Fibroblast of the aortic adventitia (primary cell): ENCODE measurements around a stretch of chr17.

- CAGE, long polyA plus RNA: no peak
Measured at GRCh38 chr17:81551339-81551904, 731 bp downstream of the FAAP100 start.

DNA sequence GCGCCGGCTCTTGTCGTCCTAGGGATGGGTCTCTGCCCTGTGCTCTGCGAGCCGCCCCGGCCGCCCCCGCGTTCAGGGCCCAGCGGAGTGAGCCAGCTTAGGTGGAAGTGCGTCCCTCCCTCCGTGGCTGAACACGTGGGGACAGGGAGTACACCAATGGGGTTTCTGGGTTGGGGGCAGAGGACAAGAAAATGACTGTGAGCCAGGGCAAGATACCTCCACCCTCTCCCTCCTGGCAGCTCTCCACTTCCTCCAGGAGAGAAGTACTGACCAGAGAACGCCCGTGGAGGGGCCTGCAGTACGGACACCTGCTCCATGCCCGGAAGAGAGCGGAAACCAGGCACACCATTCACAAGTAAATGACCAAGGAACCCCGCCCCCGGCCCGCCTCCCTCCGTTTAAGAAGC, 653 bp upstream of the FAAP100 start:
- CAGE, long polyA plus RNA: no peak

GRCh38 chr17:81567171-81567937, 15.2 kb upstream of the FAAP100 start:
- CAGE, long polyA plus RNA: no peak

DNA sequence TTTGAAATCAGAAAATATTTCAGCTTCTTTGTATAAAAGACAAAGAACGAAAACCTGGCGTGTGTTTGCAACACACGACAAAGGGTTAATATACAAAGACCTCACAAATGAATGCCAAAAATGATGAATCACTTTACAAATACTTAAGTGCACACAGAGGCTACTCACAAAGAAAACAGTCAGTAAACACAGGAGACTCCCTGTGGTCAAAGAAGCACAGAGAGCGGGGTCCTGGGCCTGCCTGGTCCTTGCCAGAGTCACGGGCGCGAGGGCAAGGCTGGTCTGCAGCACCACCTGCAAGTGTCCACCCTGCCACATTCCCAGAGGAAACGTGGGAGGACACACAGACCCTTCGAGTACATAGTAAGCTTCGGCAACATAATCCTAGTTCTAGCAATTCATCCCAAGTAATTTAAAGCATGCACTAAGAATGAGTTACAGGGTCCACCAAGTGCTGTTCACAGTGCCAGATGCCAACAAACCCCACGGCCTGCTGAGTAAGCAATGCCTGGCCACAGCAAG, 24.5 kb upstream of the FAAP100 start:
- CAGE, long polyA plus RNA: no peak

DNA sequence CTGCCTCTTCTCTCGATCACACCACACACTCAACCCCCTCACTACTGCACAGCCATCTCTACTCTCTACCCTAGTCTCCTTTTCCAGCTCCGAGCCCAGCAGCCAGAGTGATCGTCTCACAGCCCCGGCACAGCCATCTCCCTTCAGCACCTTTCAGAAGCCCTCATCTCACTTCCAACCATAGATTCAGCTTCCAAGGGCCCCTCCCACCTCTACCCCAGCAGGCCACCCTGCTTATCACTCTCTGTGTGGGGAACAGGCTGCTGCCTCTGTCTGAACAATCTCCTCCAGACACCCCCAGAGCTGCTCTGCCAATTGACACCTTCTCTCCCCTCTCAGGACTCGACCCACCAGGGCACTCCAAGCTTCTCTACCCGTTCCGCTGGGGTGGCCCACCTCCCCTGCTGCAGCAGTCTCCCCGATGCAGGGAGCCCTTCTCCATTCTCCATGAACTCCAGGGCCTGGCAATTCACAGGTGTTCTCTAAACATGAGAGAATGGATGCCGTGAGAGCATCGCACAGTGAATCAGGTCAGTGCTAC, 28.2 kb upstream of the FAAP100 start:
- CAGE, long polyA plus RNA: no peak

DNA sequence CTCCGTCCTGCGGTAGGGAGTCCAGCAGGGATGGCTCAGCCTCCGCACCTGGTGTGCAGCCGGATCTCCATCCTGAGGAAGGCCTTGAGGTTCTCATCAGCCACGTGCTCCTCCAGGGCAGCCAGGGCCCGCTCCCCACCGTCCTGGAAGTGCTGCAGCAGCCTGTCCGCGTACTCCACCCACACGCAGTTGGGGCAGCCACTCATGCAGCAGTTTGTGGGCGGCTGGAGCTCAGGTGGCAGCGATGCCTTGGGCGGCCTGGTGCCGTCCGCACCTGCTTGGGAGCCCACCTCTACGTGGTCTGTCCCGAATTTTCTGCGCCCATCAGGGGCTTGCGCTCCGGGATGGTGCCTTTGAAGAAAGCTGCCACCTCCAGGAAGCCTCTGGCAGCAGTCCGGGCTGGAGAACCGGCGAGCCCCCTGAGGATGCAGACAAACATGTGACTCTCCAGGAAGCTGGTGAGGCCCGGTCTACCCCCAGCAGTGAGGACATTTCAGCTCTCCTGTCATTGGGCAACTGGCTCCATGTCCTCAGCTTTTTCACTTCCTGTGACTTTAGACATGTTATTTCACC, 1.2 kb downstream of the OXLD1 start:
- CAGE, long polyA plus RNA: no peak

DNA sequence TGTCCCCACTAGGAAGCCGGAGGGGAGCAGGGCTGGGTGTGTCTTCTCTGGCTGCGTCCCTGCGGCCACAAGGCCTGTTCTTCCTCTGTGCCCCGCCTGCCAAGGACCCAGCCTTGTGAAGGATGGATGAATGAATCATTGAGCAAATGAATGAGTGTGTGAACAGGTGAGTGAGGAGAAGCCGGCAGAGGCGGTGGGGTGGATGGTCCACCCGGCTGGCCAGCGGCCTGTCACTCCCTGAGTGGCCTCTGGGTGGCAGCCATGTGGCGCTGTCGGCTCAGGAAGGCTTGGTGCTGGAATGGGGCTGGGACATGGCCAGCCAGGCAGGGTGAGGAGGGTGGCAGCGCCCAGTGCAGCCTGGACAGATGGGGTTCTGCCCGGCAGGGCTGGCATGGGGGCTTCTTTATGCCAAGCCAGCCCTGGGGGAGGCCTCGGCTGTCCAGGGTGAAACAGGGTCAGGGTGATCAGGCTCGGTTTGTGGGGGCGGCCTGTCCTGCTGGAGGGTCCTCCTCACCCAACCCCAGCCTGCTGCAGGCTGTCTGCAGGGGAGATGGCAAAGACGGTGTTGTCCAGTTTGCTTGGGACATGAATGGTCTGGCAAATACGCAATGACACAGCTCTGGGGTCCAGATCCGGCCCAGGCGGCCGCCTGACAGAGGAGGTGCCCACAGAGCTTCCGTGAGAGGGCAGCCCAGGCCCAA, 21.7 kb downstream of the SLC25A10 start:
- CAGE, long polyA plus RNA: no peak

- CAGE, long polyA plus RNA: no peak
Measured at GRCh38 chr17:81821642-81822206, 11.4 kb downstream of the MCRIP1 start.

GRCh38 chr17:81859034-81859419, 1.3 kb downstream of the P4HB start:
- CAGE, long polyA plus RNA: no peak

- CAGE, long polyA plus RNA: no peak
Measured at GRCh38 chr17:81880600-81881295, 9.6 kb upstream of the ARHGDIA start.

DNA sequence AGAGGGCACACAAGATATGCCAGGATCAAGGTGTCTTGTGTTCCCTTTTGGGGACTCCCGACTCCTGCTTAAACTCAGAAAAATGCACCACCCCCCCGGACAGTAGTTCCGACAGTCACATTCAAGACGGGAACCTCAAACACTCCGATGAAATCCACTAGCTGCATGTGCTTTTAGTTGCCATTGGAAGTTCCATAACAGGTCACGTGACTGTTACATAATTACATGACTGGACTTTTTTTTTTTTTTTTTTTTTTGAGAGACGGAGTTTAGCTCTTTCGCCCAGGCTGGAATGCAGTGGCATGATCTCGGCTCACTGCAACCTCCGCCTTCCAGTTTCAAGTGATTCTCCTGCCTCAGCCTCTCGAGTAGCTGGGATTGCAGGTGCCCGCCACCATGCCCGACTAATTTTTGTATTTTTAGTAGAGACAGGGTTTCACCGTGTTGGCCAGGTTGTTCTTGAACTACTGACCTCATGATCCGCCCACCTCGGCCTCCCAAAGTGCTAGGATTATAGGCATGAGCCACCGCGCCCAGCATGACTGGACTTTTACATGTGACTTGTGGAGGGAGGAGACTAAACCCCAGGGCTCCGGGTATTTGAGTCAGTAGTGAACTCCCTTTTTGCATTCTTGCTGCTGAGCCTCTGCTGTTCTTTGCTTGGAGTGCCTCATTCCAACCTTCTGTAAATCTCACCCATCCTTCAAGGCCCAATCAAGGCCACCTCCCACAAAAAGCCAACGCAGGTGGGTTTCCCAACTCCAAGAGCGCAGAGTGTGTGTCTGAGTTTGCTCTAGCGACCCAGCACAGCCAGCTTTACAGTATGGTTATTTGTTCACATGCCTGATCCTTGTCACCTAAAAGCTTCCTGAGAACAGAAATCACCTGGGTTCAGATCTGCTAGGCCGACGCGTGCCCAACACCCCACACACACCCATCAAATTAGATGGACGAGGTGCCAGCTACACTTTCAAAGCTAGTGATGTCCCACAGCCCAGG, 1.5 kb downstream of the SIRT7 start:
- CAGE, long polyA plus RNA: no peak

GRCh38 chr17:81918860-81919320, 914 bp upstream of the SIRT7 start:
- CAGE, long polyA plus RNA: no peak

DNA sequence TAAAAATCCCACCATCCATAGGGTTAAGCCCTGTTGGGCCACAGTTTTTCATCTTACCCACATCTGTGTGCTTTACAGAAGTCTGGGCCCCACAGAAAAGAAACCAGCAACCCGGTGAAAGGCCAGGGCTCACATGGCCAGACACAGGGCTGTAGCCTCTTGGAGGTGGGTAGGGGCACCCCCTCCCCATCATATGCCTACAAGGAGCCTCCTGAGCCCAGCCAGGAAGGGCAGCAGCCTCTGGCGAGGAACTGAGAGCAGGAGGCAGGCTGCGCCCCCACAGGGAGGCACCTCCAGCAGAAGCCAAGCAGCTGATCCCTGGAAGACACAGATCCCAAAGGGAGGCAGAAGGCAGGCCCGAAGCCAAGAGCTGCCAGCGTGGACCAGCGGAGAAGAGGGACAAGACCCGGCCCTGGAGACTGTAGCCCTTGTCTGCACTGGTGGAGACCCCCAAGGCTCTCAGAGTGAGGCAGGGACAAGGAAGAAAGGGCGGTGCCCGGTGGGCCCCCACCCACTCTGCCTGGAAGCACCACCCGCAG, 2.5 kb upstream of the SIRT7 start:
- CAGE, long polyA plus RNA: no peak

GRCh38 chr17:81923239-81923819, 4.2 kb downstream of the MAFG start:
- CAGE, long polyA plus RNA: no peak

GRCh38 chr17:81926191-81926689, 1.3 kb downstream of the MAFG start:
- CAGE, long polyA plus RNA: no peak

GRCh38 chr17:81926690-81927480, 650 bp downstream of the MAFG start:
- CAGE, long polyA plus RNA: no peak

GRCh38 chr17:81928666-81929118, 1.2 kb upstream of the MAFG start:
- CAGE, long polyA plus RNA: no peak

DNA sequence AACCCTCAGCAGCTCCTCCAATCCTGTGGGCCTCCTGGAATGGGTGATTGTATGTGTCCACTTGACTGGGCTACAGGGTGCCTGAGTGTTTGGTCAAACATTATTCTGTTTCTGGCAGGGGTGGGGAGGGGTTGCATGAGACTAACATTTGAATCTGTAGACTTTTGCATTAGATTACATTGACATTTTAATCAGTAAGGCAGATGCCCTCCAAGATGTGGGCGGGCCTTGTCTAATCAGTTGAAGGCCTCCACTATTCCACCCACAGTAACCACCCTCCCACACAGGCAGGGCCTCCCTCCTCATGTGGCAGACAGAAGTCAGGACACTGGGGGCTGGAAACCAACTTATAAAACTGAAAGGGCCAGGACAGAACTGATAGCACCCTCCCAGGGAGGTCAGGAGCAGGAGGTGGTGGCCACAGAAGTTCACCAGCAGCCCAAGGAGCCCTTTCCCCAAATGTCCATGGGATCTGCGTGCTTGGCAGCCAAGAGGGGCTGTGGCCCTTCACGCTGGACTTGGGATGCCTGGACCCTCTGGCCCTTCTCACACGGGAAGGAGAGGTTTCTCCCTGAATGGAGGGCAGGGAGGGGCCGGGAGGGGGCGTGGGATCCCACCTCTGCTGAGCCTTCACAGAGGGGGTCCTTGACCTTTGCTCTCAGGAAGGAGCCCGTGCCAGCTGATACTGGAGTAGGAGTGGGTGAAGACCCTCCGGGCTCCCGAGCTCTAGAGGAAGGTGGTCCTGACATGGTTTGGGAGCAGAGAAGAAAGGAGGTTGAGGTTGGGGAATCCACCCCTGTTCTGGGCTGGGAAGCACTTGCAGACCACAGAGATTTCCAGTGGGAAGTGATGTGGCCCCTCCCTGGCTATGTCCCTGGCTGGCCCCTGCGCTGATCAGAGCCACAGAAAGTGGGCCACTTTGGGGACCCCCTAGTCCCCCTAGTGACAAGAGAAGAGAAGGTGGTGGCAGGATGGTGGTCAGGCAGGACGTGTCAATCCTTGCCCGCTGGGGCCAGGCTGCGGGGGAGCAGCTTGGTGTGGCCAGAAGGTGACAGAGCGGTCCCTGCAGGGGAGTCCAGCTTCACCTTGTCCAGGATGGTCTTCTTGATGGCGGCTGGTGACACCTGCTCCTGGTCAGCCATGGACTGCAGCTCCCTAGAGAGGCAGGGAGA, 4.5 kb downstream of the PYCR1 start:
- CAGE, long polyA plus RNA: no peak

DNA sequence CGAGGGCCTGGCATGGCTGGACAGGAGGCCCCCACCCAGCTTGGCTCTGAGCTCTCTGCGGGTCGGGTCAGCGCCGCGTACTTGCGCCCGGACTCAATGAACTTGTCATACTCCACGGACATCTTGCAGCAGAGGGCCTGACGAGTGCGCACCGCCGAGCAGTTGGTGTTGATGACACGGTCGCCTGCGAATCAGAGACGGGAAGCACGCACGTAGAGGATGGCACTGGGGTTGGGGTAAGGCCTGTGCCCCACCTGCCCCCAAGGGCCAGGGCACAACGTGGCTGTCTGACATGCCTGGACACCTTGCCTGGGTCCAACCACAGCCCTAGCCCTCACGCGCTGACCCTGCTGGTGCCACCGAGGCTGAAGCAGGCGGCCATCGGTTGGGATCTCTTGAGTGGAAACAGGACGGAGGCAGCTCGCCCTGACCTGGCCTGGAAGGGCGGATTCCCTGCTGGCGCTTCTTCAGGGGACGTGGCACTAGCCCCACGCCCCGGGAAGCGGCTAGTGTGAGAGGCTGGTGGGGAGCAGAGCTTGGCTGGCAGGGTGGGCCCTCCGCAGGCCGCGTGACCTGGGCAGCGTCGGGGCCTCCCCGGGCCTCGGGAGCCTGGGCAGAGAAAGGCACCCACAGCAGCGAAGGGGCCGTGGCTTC, 903 bp downstream of the RFNG start:
- CAGE, long polyA plus RNA: no peak

GRCh38 chr17:82083718-82084447, 14.2 kb downstream of the FASN start:
- CAGE, long polyA plus RNA: no peak